SK-N-DZ (cell line): Measurements from ENCODE around the genes COG1, KIF19, CD300LD and NAT9.

GRCh38 chr17:72886721-72887553 lies 205.6 kb downstream of the SLC39A11 start:
RAMPAGE:
- cytosol, long total RNA: no peak
- nucleus, long total RNA: no peak

RAMPAGE:
- cytosol, long total RNA: no peak
- nucleus, long total RNA: no peak
Measured at GRCh38 chr17:72931519-72932030, 160.9 kb downstream of the SLC39A11 start.

RAMPAGE:
- cytosol, long total RNA: no peak
- nucleus, long total RNA: no peak
Measured at GRCh38 chr17:73156147-73156591, 8.6 kb upstream of the SSTR2 start.

GRCh38 chr17:73192452-73193163 lies at the start of gene COG1:
TSS of gene COG1 (plus strand) at chr17:73193055.
RAMPAGE:
- cytosol, long total RNA: no peak
- nucleus, long total RNA: no peak

DNA sequence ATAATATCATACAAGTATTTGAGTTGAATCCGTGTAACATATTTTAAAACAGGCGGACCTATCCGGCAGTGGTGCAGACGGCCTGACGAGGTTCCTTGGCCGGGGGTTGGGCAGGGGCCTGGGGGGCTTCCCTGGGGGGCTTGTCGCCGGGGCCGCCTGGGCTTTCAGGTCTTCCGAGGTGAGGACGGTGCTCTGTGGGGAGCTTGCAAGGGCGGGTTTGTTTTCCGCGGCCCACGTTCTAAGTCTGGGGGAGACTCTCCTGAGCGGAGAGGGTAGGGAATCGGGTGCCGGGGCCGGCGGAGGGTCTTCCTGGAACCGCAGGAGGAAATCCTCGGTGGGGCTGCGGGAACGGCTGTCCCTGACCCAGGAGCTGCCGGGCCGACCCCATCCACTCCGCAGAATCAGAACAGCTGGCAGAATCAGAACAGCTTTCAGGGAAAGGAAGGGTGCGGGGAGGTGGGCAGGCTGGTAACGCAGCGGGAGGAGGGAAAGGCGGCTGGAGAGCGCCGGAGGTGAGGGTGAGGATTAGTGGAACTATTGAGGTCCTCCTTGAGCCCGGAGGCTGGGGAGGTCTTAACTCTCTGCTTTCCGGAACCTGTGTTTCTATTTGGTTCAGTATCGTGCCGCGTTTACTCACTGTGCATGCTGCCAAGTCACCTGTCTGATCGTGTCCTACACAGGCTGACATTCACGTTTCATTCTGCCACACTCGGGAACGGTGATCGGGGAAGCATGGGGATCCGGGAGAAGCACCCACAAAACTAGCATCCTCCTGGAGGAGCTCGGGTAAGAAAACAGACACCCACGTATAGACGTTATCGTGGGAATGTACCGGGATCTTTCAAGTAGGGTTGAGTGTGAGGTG lies 539 bp downstream of the C17orf80 start:
RAMPAGE:
- cytosol, long total RNA: start-site peak on the plus strand centred at position 153 of the sequence, 39 bp wide, 613 and 395 reads in 2 replicates
- nucleus, long total RNA: no peak

GRCh38 chr17:73283608-73284764 lies 22.3 kb upstream of the CPSF4L start:
RAMPAGE:
- cytosol, long total RNA: no peak
- nucleus, long total RNA: no peak

DNA sequence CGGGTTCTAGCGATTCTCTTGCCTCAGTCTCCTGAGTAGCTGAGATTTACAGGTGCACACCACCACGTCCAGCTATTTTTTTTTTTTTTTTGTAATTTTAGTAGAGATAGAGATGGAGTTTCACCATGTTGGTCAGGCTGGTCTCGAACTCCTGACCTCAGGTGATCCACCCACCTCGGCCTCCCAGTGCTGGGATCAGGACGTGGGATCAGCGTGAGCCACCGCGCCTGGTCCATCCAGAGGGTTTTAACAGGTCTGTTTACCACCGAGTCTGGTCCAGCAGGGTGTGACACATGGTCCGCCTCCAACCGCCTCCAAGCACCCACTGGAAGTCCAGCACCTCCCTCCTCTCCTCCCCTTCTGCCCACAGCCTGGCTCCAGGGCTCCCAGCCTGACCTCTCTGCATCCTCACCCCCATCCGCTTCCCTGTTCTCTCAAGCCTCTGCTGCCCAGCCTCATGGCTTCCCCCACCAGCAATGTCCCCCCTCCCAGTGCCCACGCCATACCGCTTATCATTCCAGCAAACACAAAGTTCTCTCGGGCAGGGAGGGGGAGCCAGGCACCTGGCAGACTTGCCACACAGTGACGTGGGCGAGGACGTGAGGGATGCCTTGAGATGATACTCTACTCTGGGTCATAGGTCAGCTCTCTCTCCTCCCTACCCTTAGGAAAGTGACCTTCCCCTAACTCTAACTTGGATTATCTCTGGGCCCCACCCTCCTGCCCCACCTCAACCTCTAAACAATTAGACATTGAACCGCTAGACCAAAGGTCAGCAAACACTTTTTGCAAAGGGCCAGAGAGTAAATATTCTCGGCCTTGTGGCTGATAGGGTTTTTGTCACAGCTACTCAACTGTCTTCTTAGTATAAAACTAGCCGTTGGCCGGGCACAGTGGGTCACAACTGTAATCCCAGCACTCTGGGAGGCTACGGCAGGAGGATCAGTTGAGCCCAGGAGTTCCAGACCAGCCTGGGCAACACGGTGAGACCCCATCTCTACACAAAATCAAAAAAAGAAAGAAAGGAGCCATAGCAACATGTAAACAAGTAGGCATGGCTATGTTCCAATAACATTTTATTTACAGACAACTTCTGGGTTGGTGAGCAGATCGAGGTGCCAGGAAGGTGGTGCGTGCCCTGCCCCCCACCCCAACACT lies 23.1 kb downstream of the CDC42EP4 start:
RAMPAGE:
- cytosol, long total RNA: no peak
- nucleus, long total RNA: no peak

GRCh38 chr17:73476867-73477365 lies 165.1 kb upstream of the CDC42EP4 start:
RAMPAGE:
- cytosol, long total RNA: no peak
- nucleus, long total RNA: no peak

DNA sequence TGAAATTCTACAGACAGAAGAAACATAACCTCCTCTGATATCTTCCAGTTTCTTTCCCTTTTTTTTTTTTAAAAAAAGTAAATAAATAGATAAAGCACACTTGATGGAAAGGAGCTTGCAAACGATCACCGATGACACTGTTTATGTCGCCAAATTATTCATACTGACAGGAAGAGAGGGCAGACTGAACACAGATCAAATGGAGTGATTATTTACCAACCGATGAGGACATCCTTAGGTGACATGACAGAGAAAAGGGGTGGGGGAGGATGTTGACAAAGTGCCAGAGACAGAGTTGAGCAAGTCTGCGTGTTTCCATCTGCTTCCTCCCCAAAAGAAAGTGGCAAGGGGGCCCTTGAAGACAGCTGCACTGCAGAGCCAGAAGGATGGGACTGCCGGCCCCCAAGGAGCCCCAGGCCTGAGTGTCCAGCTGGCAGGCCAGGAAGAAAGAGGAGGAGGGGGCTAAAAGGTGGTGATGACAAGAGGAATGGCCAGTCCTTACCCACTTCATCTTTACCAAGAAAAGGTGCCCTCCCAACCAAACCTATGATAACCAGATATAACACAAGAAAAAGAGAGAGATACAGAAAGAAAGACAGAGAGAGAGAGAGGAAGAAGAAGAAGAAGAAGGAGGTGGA lies 191.0 kb upstream of the RPL38 start:
RAMPAGE:
- cytosol, long total RNA: no peak
- nucleus, long total RNA: no peak

DNA sequence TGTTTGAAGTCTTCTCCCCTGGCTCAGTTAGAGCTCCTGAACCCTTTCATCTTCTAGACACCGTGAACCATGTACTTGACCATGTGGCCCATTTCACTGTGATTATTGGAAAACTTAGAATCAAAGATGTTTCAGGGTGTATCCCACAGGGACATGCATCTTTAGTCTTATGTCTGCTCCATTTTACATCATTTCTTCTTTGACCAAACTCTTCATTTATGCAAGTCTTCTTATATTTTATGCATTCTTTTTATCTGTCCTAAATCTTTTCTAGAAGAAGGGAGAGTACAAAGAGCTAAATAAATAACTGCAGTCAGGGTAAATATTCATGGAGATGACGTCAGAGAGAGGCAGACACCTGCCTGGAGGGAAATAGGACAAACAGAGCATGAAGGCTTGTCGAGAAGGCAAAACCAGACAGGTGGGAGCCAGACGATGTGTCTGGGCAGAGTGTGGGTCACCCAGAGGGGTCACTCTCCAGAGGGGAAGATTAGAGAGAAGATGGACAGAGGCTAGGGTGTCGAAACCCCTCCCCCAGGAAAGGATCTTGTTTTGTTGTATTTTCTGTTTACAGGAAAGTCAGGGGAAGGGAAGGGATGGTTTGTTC lies 78.4 kb upstream of the RPL38 start:
RAMPAGE:
- cytosol, long total RNA: no peak
- nucleus, long total RNA: no peak

DNA sequence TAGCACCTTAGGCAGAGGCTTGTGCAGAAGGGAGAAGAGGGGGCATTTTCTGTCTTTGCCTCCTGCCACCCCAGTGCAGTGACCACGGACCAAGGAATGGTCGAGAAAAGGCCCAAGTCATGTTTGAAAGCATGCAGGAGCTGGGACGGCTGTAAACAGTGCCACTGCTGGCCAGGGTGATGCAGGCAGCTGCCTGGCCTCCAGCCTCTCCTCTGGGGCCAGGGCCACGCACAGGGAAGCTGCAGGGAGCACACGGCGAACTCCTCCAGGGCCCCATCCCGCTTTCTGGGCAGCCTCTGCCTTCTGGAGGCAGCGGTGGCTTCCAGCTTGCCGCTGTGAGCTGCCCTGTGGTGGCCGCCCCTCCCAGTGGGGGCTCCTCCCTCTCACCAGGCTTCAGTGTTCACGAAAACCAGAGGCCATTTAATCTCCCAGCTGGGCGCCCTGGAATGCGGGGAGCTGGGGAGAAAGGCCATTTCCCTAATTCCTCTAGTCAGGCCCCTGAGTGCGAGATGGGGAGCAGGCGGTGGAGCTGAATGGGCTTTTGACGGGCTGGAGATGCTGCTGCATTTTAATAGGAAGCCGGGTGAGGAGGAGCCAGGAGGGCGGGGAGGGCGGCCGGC lies 28.8 kb upstream of the DNAI2 start:
RAMPAGE:
- cytosol, long total RNA: no peak
- nucleus, long total RNA: no peak

GRCh38 chr17:74325776-74326448 lies at the start of gene KIF19:
TSS of gene KIF19 (plus strand) at chr17:74326226.
RAMPAGE:
- cytosol, long total RNA: no peak
- nucleus, long total RNA: no peak

RAMPAGE:
- cytosol, long total RNA: no peak
- nucleus, long total RNA: no peak
Measured at GRCh38 chr17:74431666-74431892, 309 bp upstream of the GPRC5C start.

DNA sequence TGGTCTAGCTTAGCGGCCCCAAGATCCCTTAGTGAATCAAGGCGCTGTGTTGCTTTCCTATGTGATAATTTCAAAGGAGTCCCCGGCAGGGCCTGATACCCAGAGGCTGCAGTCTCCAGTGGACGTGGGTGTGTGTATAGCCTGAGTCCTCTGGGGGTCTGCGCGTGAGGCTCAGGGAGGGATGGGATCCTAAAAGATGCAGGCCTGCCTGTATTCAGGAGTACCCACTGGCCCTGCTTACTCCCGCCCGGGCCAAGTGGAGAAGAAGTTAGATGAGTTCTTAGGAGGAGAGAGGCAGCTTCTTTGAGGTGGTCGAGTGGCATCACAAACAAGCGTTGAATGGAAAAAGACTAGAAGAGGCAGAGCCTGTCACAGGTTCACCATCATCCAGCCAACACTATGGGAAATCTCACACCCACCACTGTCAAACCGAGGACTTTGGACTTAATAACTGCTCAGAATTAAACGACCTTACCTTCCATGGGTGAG lies 15.2 kb upstream of the CD300A start:
RAMPAGE:
- cytosol, long total RNA: no peak
- nucleus, long total RNA: no peak

RAMPAGE:
- cytosol, long total RNA: no peak
- nucleus, long total RNA: no peak
Measured at GRCh38 chr17:74521684-74522241, 9.5 kb downstream of the CD300LB start.

DNA sequence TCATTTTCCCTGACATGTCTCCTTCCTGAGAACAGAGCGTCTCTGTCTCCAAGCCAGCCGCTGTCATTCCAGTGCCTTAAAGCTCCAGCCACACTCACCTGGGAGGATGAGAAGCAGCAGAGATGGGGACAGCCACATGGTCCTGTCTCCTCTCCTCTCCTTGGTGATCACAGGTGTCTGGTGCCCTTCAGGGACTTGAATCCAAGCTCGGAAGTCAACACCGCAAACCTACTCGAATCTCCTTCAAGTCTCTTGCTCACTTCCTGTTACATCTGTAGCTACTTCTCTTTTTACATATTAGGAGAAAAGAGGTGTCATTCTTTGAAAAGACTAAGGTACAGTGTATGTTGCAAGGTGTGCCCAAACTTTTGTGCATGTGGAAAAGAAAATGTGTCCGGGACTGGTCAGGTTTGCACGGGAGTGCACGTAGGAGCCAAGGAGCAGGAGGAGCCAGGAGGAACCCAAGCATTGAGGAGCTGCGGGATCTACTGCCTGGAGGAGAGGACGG lies at the start of gene CD300LD:
Gene CD300LD (minus strand): TSS at position 219 of the 508 bp plus-strand sequence.
RAMPAGE:
- cytosol, long total RNA: no peak
- nucleus, long total RNA: no peak

DNA sequence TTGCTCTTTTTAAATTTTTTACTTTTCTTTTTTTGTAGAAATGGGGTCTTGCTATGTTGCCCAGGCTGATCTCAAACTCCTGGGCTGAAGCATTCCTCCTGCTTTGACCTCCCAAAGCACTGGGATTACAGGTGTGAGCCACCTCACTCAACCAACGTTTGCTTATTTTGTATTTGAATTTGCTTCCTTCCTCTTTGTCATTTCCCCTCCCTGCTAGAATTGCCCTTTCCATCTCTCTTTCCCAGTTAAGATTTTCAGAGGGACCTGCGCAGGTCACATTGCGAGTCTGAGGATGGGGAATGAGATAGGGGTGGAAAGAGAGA lies 1.6 kb downstream of the CD300E start:
RAMPAGE:
- cytosol, long total RNA: no peak
- nucleus, long total RNA: no peak

RAMPAGE:
- cytosol, long total RNA: no peak
- nucleus, long total RNA: no peak
Measured at GRCh38 chr17:74682136-74682524, 30.6 kb downstream of the CD300LF start.

RAMPAGE:
- cytosol, long total RNA: start-site peak on the minus strand at chr17:74776297-74776341, 94 and 109 reads in 2 replicates
- nucleus, long total RNA: no peak
Measured at GRCh38 chr17:74775896-74776694, at the start of gene NAT9. TSS of gene NAT9 (minus strand) at chr17:74776345.

GRCh38 chr17:74778032-74778584 lies 1.8 kb downstream of the TMEM104 start:
RAMPAGE:
- cytosol, long total RNA: no peak
- nucleus, long total RNA: no peak